Measurements from ENCODE around the genes TSPY10 and DAZ2.

DNA sequence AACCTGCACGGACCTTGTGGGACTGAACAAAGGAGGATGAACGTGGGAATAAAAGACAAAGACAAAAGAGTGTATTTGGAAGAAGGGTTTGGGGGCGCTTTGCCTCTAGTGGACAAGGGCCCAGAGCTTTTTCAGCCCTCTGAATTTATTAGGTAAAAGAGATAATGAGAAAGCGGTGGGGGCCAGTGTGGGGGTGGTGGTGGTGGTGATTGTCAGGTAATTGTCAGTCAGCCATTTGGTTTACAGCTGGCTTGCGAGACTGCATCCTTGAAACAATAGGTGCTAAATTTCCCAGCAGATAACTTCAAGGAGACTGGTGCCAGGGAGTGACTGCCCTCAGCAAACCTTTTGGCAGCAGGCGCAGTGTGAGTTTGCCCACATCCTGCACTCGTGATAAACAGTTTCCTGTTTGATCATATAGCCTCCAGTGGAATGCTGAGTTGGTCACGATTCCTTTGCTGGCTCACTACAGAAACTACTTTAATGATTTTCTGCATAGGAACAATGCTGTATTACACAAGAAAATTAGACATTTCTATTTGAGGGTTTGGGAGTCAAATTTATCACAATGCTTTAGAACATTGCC is 45.9 kb downstream of the RPS4Y1 start:
- PRO-cap, 4 experiments: no peak in any of the 4 experiments
- RAMPAGE, long total RNA, 2 experiments: no peak in any of the 2 experiments
- RRBS: no CpG with 5 or more reads among the region's 8 CpGs

DNA sequence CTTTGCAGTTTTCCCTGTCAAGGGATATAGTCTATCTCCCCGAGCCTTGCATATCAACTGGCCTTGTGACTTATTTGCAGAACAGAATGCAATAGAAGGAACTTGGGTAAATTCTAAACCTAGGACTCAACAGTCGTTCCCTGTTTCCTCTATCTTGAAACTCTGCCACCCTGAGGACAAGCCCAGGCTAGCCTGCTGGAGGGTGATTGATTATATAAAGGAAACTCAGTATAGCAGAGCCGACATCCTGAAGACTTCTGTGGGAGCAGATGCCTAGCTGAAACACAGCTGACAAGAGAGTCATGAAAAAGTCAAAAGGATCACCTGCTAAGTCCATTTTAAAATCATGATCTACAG is 197.1 kb downstream of the TGIF2LY start:
- PRO-cap, 4 experiments: no peak in any of the 4 experiments
- RAMPAGE, long total RNA, 2 experiments: no peak in any of the 2 experiments
- RRBS: no CpG with 5 or more reads among the region's 3 CpGs

DNA sequence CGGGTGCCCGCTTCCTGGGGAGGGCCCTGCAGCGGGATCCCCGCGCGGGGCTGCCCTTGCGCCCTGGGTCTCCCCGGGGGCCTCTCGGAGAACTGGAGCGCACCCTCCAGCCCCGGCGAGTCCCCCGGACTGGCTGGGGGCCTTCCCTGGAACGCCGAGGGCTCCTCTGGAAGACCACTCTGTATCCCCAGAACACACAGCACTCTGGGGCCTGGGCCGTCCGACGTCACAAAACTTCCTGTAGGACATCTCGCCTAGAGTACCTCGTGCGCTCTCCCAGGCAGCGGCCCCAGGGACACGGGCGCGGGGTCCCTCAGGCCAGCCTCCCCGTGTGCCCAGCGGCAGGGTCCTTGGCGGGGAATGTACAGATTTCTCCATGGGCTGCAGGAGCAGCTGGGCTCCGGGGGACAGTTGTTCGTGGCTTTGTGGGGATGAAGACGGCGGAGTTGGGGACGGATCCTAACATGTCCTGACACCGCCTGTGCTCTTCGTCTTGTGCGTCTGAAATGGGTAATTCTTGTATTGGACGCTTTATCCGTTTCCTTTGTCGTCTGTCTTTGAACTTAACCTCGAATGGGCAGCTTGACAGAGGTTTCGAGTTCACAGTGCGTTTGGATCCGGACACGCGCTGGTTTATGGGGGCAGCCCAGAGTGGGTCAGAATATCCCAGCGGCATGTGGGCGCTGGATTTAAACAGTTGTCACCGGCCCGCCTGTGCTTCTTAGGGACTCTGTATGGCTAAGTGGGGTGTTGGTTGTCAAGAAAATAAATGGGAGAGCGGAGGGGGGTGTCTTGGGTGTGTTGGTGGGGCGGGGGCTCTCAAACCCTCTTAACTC is 363.2 kb upstream of the AMELY start:
- PRO-cap, 4 experiments: no peak in any of the 4 experiments
- RAMPAGE, long total RNA, 2 experiments: no peak in any of the 2 experiments
- RRBS: no CpG with 5 or more reads among the region's 51 CpGs

GRCh38 chrY:8126000-8126625 is 1211.2 kb upstream of the TSPY4 start:
- PRO-cap, 4 experiments: no peak in any of the 4 experiments
- RAMPAGE, long total RNA, 2 experiments: no peak in any of the 2 experiments
- RRBS: no CpG with 5 or more reads among the region's 12 CpGs

DNA sequence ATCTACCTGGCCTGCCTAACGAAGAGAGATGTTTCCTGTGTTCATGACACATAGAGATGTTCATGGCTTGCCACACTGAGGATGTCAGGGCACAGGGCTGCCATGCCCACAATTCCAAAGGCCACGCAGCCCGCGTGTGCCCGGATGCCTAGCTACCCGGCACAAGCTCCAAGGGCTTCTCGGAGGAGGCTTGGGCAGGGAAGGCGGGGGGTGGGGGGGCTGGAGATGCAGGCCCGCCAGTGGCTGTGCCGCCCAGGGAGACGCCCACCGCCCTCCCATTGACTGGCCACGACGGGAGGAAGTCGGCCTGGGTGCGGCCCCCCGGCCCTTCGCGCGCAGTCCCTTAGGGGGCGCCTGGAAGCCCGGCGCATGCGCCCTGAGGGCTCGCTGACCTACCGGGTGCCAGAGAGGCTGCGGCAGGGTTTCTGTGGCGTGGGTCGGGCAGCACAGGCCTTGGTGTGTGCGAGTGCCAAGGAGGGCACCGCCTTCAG is at the start of gene TSPY10:
TSPY10 (plus strand) TSS at position 324 of the 491 bp plus-strand sequence.
- PRO-cap, 4 experiments: no peak in any of the 4 experiments
- RAMPAGE, long total RNA, 2 experiments: no peak in any of the 2 experiments
- RRBS: no CpG with 5 or more reads among the region's 31 CpGs

DNA sequence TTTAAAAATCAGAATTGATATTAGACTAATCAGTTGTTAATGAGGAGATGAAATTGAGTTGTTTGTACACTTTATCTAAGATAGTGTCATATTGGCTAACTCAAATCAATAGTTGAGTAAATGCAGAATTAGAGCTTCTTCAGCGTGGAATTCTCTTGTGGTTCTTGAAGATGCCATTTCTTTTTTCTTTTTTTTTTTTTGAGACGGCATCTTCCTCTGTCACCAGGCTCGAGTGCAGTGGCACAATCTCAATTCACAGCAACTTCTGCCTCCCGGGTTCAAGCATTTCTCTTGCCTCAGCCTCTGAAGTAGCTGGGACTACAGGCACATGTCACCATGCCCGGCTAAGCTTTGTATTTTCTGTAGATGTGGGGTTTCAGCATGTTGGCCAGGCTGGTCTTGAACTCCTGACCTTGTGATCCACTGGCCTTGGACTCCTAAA is 1584.1 kb upstream of the USP9Y start:
- PRO-cap, 4 experiments: no peak in any of the 4 experiments
- RAMPAGE, long total RNA, 2 experiments: no peak in any of the 2 experiments
- RRBS: no CpG with 5 or more reads among the region's 5 CpGs

DNA sequence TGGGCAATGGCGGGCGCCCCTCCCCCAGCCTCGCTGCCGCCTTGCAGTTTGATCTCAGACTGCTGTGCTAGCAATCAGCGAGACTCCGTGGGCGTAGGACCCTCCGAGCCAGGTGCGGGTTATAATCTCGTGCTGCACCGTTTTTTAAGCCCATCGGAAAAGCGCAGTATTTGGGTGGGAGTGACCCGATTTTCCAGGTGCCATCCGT is 231.3 kb downstream of the DDX3Y start:
- PRO-cap, 4 experiments: no peak in any of the 4 experiments
- RAMPAGE, long total RNA, 2 experiments: no peak in any of the 2 experiments
- RRBS: no CpG with 5 or more reads among the region's 15 CpGs

DNA sequence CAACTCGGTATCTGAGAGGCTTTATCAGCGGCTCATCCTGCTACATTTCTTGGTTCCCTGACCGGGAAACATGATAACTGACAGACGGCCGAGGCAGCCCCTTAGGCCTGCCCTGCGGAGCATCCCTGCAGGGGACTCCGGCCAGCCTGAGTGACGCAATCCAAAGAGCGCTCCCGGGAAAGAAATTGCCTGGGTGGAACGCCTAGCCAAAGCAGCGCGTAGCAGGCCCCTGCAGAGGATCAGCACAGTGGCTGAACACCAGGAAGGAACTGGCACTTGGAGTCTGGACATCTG is 197.2 kb downstream of the UTY start:
- PRO-cap, 4 experiments: peak in 1 of 4 experiments; most common plus-strand start position 133 of the sequence (in 1)
- RAMPAGE, long total RNA, 2 experiments: no peak in any of the 2 experiments
- RRBS: no CpG with 5 or more reads among the region's 13 CpGs

- PRO-cap, 4 experiments: no peak in any of the 4 experiments
- RAMPAGE, long total RNA, 2 experiments: no peak in any of the 2 experiments
- RRBS: no CpG with 5 or more reads among the region's 51 CpGs
These were observed 638 bp downstream of the UTY start for GRCh38 chrY:13478923-13479867.

GRCh38 chrY:19322727-19323038 is 421.8 kb downstream of the KDM5D start:
- PRO-cap, 4 experiments: peak in 1 of 4 experiments; most common minus-strand start chrY:19322967 (in 1)
- RAMPAGE, long total RNA, 2 experiments: no peak in any of the 2 experiments
- RRBS: no CpG with 5 or more reads among the region's 1 CpG

- PRO-cap, 4 experiments: no peak in any of the 4 experiments
- RAMPAGE, long total RNA, 2 experiments: no peak in any of the 2 experiments
- RRBS: no CpG with 5 or more reads among the region's 16 CpGs
These were observed 125.2 kb upstream of the KDM5D start for GRCh38 chrY:19869660-19870138.

GRCh38 chrY:20574962-20575270 is 660 bp upstream of the EIF1AY start:
- PRO-cap, 4 experiments: no peak in any of the 4 experiments
- RAMPAGE, long total RNA, 2 experiments: no peak in any of the 2 experiments
- RRBS: no CpG with 5 or more reads among the region's 7 CpGs

- PRO-cap, 4 experiments: no peak in any of the 4 experiments
- RAMPAGE, long total RNA, 2 experiments: no peak in any of the 2 experiments
- RRBS: no CpG with 5 or more reads among the region's 25 CpGs
These were observed at the start of gene DAZ2 for GRCh38 chrY:23219121-23219603. Gene DAZ2, plus strand, starts transcription at chrY:23219533.